Non-pigmented ciliary epithelial cell (primary cell): ENCODE data around the genes SKIL and SLC2A2.

DNA sequence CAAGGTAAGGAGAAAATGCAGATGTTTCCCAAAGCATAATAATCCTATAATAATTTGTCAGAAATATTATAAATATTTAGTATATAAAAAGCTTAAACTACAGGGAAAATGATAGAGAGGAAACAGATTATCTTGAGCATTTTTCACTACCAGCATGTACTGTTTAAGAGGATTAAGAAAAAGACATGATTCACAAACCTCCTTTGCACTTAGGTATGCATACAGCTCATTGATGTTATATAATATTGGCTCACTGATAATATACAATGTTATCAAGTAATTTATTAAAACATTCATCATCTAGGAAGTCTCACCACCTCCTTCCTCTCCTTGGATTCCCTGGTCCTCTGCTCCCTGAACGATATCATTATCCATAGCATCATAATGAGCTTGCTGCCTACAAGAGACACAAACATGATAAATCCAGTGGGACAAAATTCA is 66.8 kb downstream of the GOLIM4 start:
- RRBS, result no CpG with 5 or more reads among the region's 1 CpG

DNA sequence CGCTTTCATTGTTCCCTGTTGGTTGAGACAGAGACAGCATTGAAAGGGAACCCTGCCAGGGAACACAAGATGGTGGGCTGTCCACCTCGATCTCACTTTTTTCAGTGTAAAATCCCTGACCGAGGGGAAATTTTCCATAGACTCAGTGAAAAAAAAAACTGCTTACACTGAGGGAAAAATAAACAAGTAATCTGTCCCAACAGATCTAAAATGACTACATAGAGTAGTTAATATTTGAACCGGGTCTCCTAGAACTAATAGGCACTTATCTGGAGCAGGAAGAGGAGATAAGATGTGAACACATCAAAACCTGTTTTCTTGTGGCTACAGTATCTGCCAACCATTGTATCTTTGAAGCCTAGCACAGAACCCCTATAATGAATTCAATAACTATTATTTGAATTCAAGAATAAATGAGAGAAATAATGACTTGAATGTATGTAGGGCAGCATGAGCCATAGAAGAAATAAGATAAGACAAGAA is 763.5 kb upstream of the GOLIM4 start:
- RRBS, result no CpG with 5 or more reads among the region's 4 CpGs

DNA sequence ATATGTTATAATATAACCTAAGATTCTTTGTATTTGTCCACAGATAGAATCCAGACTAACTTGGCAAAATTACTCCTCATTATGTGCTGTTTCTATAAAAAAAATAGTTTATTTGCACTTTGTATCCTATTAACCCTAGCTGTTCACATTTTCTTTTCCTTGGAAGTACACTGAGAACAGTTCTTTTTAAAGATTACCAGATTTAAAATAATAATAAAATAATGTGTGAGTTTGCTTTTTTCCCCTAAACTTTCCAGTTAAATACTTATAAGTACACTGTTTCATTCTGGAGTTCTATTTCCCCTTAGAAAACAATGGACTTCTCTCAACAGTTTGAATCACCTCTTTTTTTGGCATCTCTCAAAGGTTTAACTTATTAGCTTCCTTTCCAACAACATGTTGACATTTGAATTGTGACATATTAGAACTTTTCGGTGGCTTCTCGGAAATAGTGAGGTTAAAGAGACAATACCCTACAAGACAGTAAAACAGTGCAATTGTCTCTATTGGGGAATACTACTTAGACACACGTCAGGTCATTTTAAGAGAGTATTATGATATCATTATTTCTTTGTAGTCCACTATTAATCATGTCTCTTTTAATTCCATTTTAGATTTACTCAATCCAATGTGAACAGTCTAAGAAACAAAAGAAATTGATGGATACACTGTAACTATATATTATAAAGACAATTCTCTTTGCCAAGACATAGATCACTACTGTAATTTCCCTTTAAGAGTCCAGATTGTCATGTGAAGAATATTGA is 529.8 kb downstream of the MECOM start:
- RRBS, result no CpG with 5 or more reads among the region's 3 CpGs

GRCh38 chr3:169266983-169267435 is 396.5 kb downstream of the MECOM start:
- RRBS, result no CpG with 5 or more reads among the region's 4 CpGs

DNA sequence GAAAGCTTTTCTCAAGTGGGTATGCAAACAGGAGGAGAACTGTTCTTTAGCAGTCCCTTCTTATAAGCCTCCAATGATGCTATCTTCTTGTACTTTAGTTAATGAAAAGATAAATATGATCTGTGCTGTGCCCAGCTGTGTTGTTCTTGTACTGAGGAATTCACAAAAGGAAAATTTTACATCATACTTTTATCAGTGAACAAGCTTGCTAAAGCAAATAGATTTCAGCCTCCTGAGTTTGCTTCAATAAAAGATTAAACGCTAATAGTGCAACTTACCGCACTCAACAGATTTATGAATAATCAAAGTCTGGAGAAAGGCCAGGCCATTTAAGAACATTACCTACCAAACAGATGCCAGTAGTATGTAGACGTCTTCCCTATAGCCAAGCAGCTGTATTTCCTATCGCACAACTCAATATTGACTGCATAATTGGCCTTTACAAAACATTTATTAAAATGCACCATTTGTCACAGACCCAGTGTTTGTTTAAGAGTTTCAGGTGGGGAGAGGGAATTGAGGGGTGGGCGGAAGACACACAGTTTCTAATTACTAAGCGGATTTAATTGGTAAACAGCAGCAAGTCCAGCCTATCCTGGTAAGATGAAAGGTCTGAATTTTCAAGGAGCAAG is 395.0 kb downstream of the MECOM start:
- RRBS, result no CpG with 5 or more reads among the region's 6 CpGs

DNA sequence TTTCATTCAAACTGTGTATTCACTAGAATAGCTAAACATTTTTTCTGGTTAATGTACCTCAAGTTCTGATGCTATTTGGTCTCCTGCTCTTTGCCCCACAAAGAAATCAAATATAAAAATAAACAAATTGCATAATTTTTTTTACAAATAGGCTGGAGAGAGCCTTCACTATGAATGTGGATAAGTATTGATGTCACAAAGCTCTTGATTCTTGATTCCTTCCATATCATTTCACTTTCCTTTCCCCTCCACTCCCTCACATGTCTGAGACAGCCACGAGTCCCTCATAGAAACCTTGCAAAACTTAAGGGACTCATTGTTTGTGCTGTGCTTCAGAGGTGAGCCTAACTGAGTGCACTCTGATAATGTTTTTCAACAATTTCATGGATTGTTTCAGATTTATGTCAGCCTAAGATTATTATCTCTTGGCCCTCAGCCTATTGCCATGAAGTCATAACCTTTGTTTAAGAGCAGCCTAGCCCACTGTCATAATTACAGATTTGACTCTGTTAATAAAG is 363.7 kb downstream of the MECOM start:
- RRBS, result no CpG with 5 or more reads among the region's 1 CpG

GRCh38 chr3:169387746-169388482 is 275.6 kb downstream of the MECOM start:
- RRBS, result no CpG with 5 or more reads among the region's 8 CpGs

DNA sequence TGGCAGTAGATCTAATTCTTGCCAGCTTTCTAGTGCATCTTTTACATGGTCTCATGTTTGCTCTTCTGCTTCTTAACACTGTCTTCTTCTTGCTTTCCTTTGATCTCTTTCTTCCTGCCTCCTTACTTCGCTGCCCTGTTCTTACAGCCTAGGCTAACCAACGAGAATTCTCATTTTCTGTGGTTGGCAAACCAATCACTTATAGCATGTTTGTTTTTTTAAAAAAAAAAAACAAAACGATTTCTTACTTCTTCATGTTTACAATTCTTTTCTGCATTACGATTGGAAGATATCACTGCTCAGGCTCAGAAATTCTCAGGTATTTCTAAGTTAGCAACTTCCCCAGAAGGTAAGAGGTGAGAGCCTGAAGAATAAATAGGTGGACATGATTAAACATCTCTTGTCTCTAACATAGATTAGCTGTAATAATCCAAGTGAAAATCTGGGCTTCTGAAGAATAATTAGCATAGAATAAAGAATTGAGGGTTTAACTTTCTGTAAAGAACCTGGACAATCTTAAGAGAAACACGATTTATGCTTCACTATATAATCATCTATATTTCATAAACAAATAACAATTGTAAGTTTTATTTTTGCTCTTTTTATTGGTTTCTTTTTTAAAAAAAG is 241.9 kb downstream of the MECOM start:
- RRBS, result no CpG with 5 or more reads among the region's 5 CpGs

DNA sequence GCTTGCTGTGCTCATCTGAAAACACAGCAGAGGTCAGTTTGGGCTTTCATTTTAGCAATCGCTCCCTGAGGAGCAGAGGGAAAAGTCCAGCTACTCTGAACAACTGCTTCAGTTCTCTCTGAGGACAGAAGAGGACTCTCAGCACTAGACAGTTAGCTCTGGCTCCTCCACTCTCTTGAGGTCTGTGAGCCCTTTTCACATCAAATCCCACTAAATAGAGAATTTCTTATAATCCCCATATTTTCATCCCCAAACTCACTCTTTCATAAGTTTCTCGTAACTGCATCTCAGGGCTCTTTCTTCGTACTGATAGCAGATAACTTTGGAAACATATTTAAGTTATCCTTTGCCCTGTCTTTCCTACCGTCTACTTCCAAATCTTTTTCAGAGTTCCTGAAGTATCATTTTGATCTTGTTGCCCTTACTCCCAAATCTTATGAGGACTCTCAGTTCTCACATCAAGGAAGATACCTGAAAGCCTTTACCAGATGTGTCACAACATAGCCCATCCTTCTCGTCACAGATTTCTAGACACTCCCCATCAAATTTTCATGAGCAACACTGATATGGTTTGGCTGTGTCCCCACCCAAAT is 219.7 kb downstream of the MECOM start:
- RRBS, result no CpG with 5 or more reads among the region's 5 CpGs

- RRBS, result 7% methylated on average over 2 of the region's 9 CpGs
These were observed 4.4 kb downstream of the MECOM start for GRCh38 chr3:169659049-169659600.

- RRBS, result 3% methylated on average over 12 of the region's 31 CpGs
These were observed 3.1 kb upstream of the MECOM start for GRCh38 chr3:169666346-169667207.

- RRBS, result no CpG with 5 or more reads among the region's 2 CpGs
These were observed 16.8 kb upstream of the LRRC31 start for GRCh38 chr3:169886638-169886899.

GRCh38 chr3:170002182-170002813 is 35.5 kb upstream of the GPR160 start:
- RRBS, result no CpG with 5 or more reads among the region's 19 CpGs

DNA sequence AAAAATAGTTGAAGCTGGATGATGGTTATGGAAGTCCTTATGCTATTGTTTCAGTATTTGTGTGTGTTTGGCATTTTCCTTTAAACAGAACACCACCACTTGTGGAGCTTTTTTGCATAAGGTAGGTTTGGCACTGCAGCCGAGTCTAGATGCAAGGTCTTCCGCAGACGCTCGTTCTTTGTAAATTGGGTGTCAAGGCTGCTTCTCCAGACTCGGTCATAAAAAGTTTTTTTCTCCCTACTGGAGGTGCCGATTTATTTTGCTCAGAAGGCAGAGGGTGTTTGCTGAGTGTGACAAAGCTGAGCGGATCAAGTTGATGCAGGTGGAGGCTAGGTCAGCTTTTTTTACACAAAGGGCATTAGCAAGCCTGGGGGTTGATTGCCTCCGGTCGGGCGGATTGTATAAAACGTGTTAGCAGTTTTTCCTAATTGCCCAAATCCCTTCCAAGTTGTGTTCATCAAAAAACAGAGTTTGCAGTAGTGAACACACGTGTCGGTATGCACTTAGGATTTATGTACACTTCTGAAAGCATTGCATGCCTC is 2.5 kb downstream of the GPR160 start:
- RRBS, result no CpG with 5 or more reads among the region's 13 CpGs

- RRBS, result 2% methylated on average over 53 of the region's 113 CpGs
These were observed at the start of gene SKIL for GRCh38 chr3:170357081-170357809. Gene SKIL (plus strand): TSS chr3:170357715.

DNA sequence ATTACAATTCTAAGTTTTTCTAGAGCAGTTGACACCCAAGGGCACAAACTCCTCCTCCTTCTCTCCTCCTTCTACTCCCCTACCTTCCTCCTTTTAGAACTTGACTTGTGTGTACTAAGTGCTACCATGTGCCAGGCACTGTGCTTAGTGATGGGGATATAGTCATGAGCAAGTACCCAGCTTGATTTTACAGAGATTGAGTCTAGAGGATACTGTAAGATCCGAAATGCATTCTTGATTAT is 72.2 kb downstream of the CLDN11 start:
- RRBS, result no CpG with 5 or more reads among the region's 1 CpG

- RRBS, result no CpG with 5 or more reads among the region's 4 CpGs
These were observed 103.5 kb upstream of the SLC7A14 start for GRCh38 chr3:170689316-170689890.

- RRBS, result no CpG with 5 or more reads among the region's 4 CpGs
These were observed at the start of gene SLC2A2 for GRCh38 chr3:171026381-171027294. Gene SLC2A2 (minus strand): TSS chr3:171026720.

- RRBS, result no CpG with 5 or more reads among the region's 4 CpGs
These were observed 103.1 kb upstream of the SLC2A2 start for GRCh38 chr3:171129539-171130110.

DNA sequence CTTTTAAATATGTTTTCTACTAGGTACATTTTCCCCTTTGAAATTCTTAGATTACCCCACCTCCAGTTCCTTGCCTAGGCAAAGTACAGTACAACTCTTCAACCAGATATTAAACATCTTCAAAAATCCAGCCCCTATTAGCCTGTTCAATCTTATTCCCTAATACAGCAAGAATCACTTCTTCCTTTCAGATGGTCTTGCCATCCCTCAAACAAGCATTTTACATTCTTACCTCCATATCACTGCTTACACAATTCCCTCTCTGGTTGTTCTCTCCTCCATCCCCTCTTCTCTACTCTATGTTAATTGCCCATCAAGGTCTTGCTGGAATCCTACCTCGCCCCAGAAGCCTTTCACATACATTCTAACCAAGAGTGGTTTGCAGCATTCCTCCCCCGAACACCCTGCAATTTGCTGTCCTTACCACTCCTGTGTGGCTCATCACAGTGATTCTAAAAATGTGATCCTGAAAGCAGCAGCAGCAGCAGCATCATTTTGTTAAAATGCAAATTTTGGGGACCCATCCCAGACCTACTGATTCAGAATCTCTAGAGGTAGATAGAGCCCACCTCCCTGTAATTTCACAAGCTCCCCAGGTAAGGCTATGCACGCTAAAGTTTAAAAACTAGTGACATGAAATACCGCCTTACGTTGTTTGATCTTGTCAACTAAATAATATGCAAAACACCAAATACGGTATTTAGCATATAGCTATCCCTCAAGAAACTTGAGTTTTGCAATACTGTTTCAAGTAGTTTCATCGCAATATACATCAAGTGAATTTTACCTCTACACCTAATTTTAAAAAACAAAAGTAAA is 30.5 kb downstream of the TNIK start:
- RRBS, result no CpG with 5 or more reads among the region's 7 CpGs